REH cell (cell line): ENCODE measurements around a stretch of chr6.

- PRO-cap, result no peak
Measured at GRCh38 chr6:15246951-15247407, 1.1 kb downstream of the JARID2 start.

GRCh38 chr6:15268977-15269523, 23.2 kb downstream of the JARID2 start:
- PRO-cap, result no peak

DNA sequence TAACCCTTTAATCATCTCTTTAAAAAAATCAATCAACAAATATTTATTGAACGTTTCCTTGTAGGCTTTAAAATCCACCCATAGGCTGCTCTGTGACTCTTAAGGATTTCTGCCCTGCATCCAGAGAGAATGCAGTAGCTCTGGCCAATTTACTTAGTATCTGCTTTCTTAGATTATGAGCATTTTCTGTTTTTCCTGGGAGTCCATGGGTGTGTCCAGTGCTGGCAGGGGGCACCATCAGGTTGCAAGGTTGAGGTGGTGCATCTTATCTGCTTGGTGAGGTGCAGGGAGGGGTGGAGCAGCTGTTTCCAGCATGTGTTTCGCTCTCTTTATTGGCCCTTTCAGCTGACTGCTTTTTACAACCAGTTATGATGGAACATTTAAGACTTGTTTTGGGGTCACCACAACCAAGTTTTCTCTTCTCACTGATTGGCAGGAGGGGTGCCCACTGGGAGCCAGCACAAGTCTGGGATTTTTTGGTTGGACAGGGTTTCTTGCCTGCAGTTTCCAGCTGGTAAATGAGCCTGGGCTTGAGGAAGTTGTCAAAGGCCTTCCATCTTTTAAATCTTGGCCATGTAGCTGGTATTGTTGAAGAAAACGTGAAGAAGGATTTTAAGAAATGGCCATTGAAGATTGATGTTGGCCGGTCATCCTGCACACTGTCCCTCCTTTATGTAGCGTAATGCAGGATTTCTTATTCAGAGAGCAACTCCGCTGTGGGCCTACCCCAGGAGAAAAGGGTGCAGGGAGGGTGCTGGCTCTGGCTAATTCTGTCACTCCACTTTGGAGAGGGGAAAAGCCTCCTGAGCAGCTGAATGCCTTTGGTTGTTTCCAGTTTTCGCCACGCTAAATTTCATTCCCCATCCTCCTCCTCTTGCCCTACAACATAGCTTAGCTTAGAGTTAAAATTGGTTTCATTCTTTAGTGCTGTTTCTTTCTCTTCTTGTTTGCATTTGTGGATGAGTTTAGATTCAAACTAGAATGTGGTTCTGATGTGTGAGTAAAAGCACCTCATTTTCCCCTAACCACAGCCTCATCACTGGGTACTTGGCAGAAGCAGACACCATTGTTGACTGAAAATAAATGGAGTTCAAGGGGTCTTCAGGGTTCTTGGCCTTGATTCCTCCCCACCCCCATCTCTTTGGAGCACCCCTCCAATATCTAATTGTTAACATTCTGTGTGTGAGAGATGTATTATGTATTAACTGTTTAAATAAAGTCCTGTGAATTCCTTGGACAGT, 59.2 kb downstream of the JARID2 start:
- PRO-cap, result no peak

DNA sequence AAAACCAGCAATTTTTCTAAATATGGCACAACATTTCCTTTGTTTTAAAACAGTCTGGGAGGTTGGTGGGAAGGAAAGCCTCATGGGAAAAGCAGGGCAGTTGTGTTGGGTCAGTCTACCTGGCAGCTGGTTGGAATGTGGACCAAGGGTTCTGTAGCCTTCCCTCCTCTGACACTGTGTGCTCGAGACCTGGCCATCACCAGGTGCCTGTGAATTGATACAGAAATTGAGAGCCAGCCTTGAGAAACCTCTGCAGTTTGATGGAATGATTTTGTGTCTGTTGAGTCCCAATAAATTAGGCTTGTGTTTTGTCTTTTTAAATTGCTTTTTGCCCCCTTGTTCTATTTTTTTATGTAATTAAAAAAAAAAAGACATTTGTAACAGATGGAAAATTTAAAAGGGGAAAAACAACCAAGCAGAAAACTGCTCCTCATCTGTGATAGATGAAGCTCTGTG, 202.8 kb downstream of the JARID2 start:
- PRO-cap, result no peak

GRCh38 chr6:15470290-15471508, 192.1 kb downstream of the DTNBP1 start:
- PRO-cap, result no peak

- PRO-cap, result no peak
Measured at GRCh38 chr6:15522956-15523899, 139.6 kb downstream of the DTNBP1 start.

GRCh38 chr6:15524467-15524979, 138.3 kb downstream of the DTNBP1 start:
- PRO-cap, result no peak

- PRO-cap, result no peak
Measured at GRCh38 chr6:16149928-16150971, 21.4 kb downstream of the MYLIP start.

DNA sequence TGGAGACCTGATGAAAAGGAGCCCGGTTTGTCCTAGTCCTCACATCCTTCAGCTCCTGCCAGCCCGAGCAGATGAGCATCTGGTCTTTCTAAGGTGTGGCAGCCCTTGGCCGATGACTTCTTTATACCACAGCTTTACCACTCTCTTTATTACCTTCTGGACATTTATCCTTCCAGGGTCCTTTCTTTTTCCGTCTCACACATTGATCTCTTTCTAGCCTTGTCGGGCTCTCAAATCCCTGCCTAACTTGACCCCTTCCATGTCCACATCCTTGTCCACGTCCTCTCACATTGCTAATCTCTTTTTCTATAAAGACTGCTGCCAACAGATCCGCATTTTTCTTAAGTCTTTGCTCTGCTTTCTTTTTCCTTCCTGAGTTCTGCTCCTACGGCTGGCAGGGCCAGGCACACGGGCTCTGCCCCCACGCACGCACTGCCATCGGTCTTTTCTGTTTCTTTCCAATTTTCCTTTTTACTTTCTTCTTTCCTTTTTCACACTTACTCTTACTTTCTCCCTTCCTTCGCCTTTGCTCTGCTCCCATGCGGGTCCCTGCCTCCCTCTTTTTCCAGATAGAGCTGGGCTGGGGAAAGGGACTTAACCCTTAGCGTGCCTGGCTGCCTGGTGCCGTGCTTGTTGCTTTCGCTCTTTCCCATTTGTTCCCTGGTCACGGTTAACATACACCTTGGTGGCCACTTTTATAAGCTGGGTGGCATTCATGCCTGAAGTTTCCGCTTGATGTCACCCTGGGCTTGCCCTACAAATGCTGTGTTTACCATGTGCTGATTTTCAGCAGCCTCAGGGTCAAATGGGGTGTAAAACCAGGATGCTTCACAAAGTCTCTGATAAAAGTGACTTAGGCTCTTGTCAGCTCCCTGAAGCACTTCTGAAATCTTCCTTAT, 9.3 kb upstream of the GMPR start:
- PRO-cap, result no peak

GRCh38 chr6:16238930-16240111, 934 bp downstream of the GMPR start:
- PRO-cap, result no peak

DNA sequence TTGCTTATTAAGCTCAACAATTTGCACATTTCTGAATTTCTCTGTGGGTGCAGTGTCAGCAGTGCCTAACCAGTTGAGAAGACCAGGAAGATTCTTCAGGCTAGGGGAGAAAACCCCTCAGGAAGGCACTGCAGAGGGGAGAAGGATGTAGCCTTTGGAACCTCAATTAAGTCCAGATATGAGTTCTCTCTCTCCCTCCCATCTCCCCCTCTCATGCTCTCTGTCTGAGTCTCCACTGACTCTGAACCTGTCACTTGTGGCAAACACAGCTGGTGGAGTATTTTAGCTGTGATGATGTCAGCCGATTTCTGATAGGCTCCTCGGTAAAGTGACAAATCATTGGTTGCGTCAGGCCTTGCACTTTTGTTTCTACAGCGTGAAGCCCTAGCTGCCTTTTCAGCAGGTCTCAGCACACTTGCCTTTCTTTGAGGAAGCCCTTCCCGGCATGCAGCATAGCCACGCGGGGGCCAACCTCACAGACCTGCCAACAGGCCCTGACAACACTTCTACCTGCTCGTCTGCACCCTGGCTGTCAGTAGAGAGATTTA, 84.2 kb downstream of the GMPR start:
- PRO-cap, result bidirectional peak, plus-strand start at position 420 of the sequence, minus-strand start at position 243 of the sequence

DNA sequence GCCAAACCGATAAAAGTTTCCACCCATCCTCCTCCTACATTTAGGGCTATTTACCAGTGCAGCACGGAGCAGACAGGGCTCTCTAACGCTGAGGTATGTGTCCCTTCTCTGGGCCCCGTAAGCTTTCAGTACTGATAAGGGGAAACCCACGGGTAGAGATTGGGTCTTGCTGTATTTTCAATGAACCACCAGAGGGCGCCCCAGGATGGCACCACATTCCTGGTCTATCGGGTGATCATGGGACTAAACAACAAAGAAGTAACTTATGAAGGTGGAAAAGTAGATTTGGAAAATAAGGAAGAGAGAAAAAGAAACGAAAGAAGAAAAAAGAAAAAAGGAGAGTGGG, 93.7 kb downstream of the GMPR start:
- PRO-cap, result no peak

- PRO-cap, result no peak
Measured at GRCh38 chr6:16480972-16481579, 242.7 kb downstream of the GMPR start.

- PRO-cap, result no peak
Measured at GRCh38 chr6:16575200-16575871, 185.9 kb downstream of the ATXN1 start.

DNA sequence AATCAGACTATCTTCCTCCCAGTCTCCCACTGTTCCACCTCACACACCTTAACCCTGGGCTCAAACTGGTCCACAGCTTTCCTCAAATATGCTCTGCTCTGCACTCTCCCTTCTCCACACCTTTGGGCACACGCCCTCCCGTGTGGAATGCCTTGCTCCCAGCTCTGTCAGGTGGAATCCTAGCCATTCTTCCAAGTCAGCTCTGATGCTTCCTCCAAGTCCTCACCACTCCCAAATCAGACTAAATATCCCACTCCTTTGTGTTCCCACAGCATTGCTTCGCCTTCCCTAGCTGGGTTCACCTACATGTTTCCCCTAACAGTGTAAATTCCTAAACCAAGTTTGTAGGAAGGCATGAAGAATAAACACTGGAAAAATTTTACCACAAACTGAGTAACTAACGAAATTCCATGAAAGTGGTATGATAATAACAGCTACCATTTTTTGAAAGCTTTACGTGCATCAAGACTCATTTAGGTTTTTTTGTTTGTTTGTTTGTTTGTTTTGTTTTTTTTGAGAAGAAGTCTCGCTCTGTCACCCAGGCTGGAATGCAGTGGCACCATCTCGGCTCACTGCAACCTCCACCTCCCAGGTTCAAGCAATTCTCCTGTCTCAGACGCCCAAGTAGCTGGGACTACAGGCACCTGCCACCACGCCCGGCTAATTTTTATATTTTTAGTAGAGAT, 114.6 kb downstream of the ATXN1 start:
- PRO-cap, result no peak

DNA sequence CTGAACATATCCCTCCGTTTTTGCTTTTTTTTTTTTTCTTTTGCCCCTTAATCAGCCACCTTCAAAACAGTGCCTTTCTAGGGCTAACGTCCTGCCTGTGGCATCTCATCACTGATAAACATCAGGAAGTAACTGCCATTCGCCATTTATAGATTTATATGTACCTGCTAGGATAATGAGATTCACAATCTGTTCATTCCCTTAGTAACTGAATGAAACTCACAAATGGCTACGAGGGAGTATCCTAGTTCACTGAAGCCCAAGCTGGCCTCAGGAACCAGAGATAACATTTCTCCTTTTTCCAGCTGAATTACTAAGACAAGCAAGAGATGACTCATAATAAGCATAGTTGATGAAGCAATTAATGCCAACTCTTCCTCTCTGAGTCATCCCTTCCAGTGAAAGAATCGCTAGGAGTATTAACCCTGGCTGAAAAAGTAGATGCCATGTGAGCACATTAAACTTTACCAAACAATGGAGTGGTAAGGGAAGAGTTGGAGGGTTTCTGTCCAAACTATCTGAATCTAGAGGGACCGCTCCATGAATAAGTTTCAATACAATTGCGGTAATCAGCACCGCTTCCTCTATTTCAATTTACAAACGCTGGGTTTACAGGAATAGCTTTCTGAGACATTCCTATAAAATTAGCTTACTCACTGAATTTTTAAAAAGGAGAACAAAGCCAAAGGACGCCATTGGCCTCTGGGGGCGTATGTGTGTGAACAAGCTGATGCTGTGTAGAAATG, 48.4 kb downstream of the ATXN1 start:
- PRO-cap, result no peak

DNA sequence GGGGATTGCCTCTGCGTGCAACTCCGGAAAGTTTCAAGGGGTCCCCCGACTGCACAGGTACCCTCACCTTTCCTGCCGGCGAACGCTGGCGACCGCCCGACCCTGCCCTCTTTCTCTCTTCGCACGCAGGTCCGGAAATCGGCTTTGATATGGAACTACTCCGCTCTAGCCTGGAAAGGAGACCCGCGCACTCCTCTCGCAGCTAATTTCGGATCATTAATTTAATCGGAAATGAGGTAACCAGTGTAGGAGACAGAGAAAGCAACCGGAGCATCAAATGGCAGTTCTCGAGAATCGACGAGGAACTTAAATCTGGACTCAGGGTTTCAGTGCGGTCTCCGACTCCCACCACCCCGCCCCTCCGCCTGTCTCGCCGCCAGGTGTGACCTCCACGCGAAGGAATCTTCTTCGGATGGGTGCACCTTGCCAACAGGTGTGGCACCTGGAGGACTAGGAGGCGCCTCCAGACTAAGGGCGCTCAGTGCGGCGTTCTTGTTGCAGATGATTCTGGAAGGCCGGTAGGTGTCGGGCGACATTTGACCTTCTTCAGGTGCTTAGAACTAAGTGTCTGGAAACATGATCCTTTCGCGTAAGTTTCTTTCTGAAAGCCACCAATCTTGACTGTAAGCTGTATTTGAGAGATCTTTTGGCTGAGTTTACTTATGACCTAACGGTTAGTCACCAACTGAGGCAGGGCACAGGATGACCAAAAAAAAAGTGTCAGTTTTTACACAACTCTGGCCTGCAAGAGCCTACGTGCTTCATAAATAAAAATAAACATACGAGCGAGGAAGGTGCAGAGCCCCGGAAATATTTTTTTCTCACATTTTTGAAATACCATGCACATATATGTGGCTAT, 1.2 kb upstream of the ATXN1 start:
- PRO-cap, result bidirectional peak, plus-strand start at position 273 of the sequence, minus-strand start at position 223 of the sequence

DNA sequence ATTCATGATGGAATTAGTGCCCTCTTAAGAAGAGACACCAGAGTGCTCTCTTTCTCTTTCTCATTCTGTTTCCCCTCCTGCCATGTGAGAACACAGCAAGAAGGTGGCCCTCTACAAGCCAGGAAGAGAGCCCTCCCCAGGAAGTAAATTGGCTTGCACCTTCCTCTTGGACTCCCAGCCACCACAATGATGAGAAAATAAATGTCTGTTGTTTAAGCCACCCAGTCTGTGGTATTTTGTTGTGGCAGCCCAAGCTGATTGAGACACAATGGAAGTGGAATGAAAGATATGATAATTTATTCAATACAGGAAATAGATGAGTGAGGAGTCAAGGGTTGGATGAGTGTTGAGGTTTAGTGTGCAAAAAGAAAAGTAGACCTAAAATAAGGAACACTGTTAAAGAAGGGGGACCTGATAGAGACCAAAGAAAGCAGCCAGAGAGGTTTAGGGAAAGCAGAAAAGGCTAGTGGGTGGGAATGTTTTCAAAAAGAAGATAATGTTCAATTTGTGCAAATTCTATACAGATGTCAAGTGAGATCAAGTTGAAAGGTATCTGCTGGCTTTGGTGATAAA, 26.0 kb upstream of the ATXN1 start:
- PRO-cap, result no peak

GRCh38 chr6:17015529-17016639, 86.0 kb upstream of the STMND1 start:
- PRO-cap, result no peak

DNA sequence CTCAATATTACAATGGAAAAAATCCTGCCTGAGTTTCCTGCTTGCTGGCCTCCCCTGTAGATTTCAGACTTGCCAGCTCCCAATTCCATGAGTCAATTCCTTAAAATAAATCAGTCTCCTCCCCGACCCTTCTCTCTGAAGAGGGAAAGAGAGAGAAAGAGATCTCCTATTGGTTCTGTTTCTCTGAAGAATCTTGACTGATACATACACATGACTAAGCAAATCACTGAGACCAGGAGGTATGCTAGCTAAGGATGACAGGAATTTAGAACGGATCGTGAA, 11.4 kb upstream of the RBM24 start:
- PRO-cap, result no peak